ENCODE measurements around a stretch of chr18.

DNA sequence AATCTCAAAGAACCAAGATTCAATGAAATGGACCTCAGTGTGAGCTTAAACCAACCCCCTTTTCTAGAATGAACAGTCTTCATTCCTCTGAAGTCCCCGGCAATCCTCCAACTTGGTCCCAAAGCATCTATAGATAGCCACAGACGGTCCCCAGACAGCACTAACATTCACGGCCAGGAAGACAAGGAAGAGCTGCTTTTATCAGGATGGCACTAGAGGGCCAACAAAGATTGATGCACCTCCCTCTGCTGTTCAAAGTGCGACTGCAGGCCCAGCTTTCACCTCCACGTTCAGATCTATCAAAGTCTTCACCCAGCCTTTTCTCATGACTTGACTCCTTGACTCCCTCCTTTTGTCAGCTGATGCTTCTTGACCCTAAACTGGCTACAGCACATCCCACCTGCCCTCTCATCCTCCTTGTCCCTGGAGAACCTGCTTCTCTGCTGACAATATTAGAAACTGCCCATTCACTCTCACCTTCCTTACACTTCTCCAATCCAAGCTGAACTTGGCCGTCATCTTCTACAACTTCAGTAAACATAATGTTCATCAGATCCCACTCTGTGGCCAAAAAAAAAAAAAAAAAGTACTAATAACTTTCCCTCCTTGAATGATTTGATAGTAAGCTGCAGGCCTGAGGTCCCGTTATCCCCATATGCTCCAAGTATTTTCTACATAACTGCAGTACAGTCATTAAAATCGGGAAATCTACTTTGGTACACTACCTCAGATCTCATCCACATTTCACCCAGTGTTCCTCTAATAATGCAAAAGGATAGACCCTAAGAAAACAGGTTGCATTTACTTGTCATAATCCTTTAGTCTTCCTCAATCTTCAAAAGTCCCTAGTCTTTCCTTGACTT, 54.1 kb downstream of the RNF152 start:
- PRO-cap, result no peak

GRCh38 chr18:61887738-61888320, 5.0 kb downstream of the RNF152 start:
- PRO-cap, result no peak

DNA sequence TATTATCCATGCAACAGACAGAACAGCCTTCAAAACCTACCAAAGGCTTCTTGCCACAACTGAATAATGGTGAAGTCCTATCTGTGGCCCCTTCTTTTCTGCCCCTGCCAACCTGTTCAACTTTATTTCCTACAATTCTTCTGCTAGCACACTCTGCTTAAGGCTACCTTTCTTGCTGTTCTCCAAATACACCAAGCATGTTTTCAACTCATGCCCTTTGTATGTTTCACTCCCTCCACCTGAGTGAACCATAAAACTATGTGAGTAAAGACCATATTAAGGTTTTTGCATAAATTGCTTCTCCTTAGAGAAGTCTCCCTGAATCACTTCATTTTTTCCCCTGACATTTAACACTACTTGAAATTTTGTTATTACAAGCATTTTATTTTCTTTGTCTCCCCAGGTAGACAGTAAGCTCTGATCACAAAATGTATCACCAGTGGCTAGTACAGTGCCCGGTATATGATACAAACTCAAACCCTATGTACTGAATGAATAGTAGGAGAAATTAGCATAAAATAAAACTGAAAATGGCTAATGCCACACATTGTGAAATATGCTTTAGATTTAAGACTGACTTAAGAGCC, 107.8 kb downstream of the PIGN start:
- PRO-cap, result no peak

- PRO-cap, result no peak
Measured at GRCh38 chr18:62510769-62511285, 12.0 kb upstream of the ZCCHC2 start.

- PRO-cap, result no peak
Measured at GRCh38 chr18:62523664-62524653, 1.1 kb downstream of the ZCCHC2 start.

- PRO-cap, result no peak
Measured at GRCh38 chr18:62576520-62577187, 53.8 kb downstream of the ZCCHC2 start.

GRCh38 chr18:62716849-62717962, 1.9 kb downstream of the PHLPP1 start:
- PRO-cap, result no peak

DNA sequence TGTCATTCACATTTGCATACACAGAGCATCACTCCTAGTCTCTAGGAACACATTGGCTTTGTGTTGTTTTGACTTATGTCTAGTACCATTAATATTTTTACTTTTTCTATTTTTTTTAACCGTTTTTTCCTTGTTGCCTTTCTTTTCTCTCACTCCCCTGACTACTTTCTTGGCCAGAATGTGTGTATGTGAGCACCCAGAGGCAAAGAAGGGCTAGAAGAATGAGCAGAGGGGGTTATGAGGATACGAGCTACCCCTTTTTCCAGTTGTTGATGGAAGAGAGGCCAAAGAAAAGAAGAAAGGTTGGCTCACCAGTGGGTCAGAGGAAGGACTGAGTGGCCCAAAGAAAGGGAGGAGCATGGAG, 86.5 kb downstream of the PHLPP1 start:
- PRO-cap, result no peak

GRCh38 chr18:63004613-63005203, 289.4 kb downstream of the PHLPP1 start:
- PRO-cap, result no peak

GRCh38 chr18:63100085-63100841, 219.3 kb downstream of the BCL2 start:
- PRO-cap, result no peak

- PRO-cap, result no peak
Measured at GRCh38 chr18:63148333-63149272, 171.0 kb downstream of the BCL2 start.

DNA sequence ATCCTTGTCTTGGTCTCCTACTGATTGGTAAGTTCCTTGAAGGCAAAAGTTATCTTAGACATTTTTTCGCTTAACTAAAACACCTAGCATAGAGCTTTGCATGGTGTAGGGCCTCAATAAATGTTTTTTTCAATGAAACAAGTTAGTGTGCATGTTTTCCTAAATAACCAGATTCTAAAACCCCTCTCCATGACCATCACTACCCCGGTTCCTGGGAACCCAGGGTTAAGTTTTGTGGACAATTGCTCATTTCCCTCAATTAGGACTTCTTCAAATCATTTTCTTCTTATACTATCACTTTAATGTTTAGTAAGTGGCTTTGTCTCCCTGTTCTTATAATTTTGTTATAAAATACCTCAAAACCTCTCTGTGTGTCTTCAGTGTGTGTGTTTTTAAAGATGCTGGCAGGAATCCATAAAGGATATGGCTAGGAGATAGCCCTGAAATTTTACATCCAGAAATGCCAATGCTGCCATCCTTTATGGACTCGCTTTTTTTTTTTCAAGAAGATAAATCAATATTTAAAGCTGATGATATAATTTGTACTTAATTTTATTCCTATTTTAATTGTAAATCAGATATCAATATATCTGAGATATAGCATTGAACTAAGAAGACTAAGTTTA, 8.9 kb downstream of the BCL2 start:
- PRO-cap, result no peak

- PRO-cap, result no peak
Measured at GRCh38 chr18:63356234-63356743, 10.7 kb downstream of the KDSR start.

DNA sequence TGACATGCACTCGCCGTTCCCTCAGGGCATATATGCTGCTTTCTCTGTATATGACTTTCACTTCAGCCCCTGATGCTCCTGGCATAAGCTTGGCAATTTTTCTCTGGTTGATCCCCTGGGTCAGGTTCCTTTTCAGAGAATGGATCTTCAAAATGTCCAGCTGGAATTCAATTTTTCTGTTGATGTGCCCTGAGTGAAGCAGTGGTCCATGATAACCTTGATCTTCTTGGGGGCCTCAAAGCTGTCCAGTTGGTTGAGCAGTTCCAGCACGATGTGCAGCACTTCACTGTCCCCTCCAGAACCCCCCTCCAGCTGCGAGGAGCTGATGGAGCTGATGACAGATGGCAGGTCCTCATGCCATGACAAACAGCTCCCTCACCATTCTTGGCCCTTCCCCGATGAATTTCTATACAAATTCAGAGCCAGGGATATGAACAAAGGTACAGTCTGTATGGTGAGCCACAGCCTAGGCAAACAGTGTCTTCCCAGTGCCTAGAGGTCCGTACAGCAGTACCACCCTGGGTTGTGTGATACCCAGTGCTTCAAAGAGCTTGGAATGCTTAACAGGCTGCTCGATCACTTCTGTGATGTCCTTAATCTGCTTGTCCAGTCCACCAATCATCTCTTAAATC, 6.8 kb downstream of the VPS4B start:
- PRO-cap, result no peak

GRCh38 chr18:63444530-63445145, 22.4 kb upstream of the VPS4B start:
- PRO-cap, result no peak

GRCh38 chr18:63546670-63547171, 4.6 kb downstream of the SERPINB12 start:
- PRO-cap, result no peak

DNA sequence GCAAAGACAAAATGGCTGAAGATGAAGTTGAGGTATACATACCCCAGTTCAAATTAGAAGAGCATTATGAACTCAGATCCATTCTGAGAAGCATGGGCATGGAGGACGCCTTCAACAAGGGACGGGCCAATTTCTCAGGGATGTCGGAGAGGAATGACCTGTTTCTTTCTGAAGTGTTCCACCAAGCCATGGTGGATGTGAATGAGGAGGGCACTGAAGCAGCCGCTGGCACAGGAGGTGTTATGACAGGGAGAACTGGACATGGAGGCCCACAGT, 4.9 kb upstream of the SERPINB10 start:
- PRO-cap, result no peak

DNA sequence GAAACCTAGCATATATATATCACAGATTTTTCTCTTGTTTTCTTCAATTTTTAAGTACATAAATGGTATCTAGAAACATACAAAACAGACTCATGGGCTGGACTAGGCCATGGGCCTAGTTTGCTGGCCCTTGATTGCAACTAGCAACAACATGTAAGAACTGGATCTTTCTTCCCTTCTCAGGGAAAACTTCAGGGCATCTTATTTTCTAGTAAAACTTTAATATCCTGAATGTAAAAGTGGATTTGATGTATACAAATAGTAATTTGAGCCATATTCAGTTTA, 323.7 kb downstream of the CDH19 start:
- PRO-cap, result no peak

- PRO-cap, result no peak
Measured at GRCh38 chr18:67215014-67215724, 301.4 kb downstream of the DSEL start.

DNA sequence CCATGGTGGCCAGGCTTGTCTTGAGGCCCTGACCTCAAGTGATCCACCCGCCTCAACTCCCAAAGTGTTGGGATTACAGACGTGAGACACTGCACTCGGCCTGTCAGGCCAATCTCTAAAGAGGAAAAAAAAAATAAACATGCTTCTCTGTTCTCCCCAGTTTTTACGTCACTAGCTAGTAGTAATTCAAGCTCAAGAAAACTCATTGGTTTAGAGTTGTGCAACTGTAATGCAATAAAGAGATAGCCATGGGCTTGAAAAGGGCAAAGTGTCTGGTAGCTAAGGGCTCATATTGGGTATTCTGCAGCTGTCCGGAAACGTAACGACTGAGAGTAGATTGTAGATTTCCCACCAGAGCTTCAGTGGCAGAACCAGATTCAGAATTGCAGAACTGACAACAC, 112.2 kb upstream of the DSEL start:
- PRO-cap, result no peak